Jurkat, Clone E6-1 (cell line): ENCODE data around the gene GTF3A.

GRCh38 chr13:27042964-27043364 lies 128.6 kb downstream of the USP12 start:
- RRBS = no CpG with 5 or more reads among the region's 6 CpGs

DNA sequence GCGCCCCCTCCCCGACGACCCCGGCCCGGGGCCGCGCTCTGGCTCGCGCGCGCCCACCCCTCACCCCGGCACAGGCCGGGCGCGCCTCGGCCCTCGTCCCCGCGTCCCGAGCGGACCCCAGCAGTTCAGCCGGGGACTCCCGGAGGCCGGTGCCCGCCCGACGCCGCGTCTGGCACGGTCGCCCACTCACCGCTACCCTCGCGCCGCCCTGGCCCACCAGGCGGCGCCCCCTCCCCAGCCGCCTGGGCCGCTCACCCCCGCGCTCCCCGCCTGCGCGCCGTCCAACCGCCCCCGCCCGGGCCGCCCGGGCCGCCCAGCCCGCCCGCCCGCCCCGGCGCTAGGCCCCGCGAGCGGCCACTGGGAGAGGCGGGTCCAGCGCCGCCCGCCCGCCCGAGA lies 456 bp downstream of the USP12 start:
- RRBS = 2% methylated on average over 33 of the region's 65 CpGs

DNA sequence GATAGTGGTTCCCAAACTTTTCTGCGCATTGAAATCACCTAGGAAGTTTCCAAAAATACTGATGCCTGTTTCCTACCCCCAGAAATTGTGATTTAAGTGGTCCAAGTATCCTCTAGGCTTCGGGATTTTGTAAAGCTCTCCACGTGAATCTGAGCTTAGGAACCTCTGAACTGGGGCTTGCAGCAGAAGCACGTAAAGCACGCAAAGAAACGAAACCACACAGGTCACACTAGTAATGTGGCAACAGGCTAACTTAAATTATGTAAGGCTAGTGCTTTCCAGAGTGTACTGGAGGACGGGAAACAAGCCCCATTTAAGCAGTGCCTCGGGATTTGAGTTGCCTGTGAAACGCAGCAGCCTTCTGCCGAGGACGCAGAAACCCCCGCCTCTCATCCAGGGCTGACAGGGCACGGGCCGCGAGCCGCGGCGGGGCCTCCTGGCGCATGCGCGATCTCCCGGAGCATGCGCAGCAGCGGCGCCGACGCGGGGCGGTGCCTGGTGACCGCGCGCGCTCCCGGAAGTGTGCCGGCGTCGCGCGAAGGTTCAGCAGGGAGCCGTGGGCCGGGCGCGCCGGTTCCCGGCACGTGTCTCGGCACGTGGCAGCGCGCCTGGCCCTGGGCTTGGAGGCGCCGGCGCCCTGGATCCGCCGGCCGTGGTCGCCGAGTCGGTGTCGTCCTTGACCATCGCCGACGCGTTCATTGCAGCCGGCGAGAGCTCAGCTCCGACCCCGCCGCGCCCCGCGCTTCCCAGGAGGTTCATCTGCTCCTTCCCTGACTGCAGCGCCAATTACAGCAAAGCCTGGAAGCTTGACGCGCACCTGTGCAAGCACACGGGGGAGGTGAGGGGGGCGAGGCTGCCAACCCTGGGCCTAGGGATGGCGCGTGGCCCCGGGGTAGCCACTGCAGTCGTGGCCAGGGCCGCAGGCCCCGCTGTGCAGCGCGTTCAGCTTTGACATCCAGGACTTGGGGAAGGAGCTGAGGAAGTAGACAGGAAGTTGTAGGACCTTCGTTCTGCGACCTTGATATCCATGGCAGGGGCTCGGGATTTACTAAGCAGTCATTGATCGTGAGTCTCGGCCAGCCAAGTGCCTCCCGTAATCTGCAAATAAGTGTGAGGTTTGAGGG lies at the start of gene GTF3A:
GTF3A (plus strand) TSS at position 519 of the 1,124 bp plus-strand sequence.
- RRBS = 1% methylated on average over 39 of the region's 91 CpGs

- RRBS = no CpG with 5 or more reads among the region's 4 CpGs
These were observed 71.1 kb downstream of the LNX2 start for GRCh38 chr13:27549169-27549658.

DNA sequence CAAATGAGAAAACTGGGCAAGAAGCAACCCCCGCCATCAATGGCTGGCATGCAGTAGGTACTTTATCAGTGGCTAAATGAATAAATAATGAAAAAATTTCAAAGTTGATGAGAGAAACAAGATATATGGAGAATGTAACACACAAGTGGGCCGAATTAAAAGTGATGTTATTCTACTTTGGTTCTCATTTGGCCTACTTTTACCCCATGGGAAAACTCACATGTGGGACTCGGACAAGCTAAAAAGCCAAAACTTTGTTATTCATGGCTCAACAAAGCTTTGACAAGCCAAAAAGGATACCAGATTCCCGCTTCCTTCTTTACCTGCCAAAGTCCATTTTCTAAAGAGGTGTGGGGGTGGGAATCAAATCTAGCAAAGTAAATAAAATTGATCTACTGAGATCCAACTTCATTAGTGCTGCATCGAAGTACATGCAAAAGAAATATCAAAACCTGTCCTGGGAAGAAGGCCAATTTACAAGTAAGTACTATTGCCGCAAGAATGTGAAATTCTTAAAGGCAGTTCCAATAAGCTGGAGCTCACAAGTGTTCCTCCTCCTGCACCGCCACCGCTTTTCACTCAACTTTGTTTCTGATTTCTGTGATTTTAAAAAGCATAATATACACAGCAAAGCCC lies 1.2 kb downstream of the LNX2 start:
- RRBS = no CpG with 5 or more reads among the region's 8 CpGs

DNA sequence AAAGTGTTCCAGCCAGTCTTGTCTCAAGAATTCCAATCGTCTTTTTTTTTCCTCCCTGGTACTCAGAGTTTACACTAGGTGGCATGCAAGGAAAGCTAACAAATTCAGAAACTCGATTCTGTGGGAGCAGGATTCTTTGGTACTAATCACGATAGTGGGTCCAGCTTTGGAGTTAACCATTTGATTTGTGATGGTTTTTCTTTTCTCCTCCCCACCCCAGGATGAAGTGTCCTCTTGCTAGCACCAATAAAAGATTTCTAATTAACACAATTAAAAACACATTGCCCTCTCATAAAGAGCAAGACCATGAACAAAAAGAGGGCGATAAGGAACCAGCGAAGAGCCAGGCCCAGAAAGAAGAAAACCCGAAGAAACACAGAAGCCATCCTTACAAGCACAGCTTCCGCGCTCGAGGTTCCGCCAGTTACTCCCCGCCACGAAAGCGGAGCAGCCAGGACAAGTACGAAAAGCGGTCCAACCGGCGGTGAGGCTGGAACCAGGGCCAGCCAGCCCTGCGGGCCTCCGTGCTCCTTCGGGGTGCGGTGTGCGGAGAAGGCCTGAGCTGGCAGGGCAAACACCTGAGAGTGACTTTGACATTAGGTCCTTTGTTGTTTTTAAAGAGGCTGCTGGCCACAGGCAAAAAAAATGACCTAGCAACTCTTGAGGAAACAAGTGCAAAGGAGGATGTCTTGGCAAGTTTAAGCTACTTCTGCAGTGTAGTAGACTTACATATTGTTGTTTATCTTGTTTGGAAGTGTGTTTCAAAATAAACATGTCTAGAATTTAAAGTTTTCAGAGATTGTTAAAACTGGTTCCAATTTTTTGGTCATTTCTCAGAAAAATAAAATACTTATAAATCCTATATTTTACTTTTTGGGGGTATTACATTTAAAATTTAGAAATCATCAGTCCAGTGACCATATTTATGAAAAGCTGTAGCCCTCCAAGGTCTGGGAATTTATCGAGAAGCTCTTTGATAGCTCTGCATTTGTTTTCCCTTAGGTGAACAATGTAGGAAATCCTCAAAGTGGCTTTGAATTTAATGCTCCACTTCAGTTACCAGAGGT lies 44.1 kb downstream of the POLR1D start:
- RRBS = no CpG with 5 or more reads among the region's 23 CpGs

GRCh38 chr13:27851082-27852186 lies 59.2 kb downstream of the GSX1 start:
- RRBS = no CpG with 5 or more reads among the region's 26 CpGs

- RRBS = no CpG with 5 or more reads among the region's 10 CpGs
These were observed 7.7 kb upstream of the CDX2 start for GRCh38 chr13:27976741-27977353.

DNA sequence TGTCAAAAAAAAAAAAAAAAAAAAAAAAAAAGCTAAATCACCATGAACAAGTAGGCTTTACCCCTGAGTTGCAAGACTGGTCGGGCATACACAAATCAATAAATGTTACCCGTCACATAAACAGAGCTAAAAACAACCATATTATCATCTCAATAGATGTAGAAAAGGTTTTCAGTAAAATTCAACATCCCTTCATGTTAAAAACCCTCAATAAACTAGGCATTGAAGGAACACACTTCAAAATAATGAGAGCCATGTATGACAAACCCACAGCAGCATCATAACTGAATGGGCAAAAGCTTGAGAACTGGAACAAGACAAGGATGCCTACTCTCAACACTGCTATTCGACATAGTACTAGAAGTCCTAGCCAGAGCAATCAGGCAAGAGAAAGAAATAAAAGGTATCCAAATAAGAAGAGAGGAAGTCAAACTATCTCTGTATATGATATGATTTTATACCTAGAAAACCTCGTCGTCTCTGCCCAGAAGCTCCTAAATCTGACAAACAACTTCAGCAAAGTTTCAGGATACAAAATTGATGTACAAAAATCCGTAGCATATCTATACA lies 18.7 kb downstream of the PAN3 start:
- RRBS = no CpG with 5 or more reads among the region's 6 CpGs

GRCh38 chr13:28228369-28229161 lies 90.2 kb downstream of the PAN3 start:
- RRBS = no CpG with 5 or more reads among the region's 3 CpGs

GRCh38 chr13:28268841-28269465 lies 130.6 kb downstream of the PAN3 start:
- RRBS = no CpG with 5 or more reads among the region's 1 CpG

GRCh38 chr13:28394357-28394965 lies 100.5 kb downstream of the FLT1 start:
- RRBS = no CpG with 5 or more reads among the region's 5 CpGs

GRCh38 chr13:28659277-28659959 lies 488 bp downstream of the POMP start:
- RRBS = under 1% methylated on average over 12 of the region's 27 CpGs

- RRBS = no CpG with 5 or more reads among the region's 6 CpGs
These were observed 25.3 kb upstream of the SLC46A3 start for GRCh38 chr13:28744056-28744519.

- RRBS = 88% methylated on average over 4 of the region's 33 CpGs
These were observed 81.4 kb downstream of the SLC7A1 start for GRCh38 chr13:29513936-29514722.

- RRBS = no CpG with 5 or more reads among the region's 10 CpGs
These were observed 91.7 kb downstream of the UBL3 start for GRCh38 chr13:29758491-29759259.

DNA sequence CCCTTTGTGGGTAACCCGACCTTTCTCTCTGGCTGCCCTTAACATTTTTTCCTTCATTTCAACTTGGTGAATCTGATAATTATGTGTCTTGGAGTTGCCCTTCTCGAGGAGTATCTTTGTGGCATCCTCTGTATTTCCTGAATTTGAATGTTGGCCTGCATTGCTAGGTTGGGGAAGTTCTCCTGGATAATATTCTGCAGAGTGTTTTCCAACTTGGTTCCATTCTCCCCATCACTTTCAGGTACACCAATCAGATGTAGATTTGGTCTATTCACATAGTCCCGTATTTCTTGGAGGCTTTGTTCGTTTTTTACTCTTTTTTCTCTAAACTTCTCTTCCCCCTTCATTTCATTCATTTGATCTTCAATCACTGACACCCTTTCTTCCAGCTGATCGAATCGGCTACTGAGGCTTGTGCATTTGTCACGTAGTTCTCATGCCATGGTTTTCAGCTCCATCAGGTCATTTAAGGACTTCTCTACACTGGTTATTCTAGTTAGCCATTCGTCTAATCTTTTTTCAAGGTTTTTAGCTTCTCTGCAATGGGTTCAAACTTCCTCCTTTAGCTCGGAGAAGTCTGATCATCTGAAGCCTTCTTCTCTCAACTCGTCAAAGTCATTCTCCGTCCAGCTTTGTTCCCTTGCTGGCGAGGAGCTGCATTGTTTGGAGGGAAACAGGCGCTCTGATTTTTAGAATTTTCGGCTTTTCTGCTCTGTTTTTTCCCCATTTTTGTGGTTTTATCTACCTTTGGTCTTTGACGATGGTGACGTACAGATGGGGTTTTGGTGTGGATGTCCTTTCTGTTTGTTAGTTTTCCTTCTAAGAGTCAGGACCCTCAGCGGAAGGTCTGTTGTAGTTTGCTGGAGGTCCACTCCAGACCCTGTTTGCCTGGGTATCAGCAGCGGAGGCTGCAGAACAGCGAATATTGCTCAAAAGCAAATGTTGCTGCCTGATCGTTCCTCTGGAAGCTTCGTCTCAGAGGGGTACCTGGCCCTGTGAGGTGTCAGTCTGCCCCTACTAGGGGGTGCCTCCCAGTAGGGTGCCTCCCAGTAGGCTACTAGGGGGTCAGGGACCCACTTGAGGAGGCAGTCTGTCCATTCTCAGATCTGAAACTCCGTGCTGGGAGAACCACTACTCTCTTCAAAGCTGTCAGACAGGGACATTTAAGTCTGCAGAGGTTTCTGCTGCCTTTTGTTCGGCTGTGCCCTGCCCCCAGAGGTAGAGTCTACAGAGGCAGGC lies 21.9 kb downstream of the UBL3 start:
- RRBS = no CpG with 5 or more reads among the region's 23 CpGs

GRCh38 chr13:29848906-29849349 lies 1.5 kb downstream of the UBL3 start:
- RRBS = no CpG with 5 or more reads among the region's 13 CpGs

GRCh38 chr13:30157598-30158059 lies 149.7 kb downstream of the KATNAL1 start:
- RRBS = no CpG with 5 or more reads among the region's 8 CpGs